Camera-type eye (tissue), 1 donor: ENCODE measurements around the gene SMIM43.

- RAMPAGE, long total RNA, result no peak
These were observed 19.0 kb downstream of the SEC24D start for GRCh38 chr4:118816766-118817402.

- RAMPAGE, long total RNA, result no peak
These were observed 16.9 kb downstream of the SYNPO2 start for GRCh38 chr4:118905355-118906073.

- RAMPAGE, long total RNA, result no peak
These were observed 95.8 kb downstream of the SYNPO2 start for GRCh38 chr4:118984353-118985025.

GRCh38 chr4:118997385-118998524, 109.1 kb downstream of the SYNPO2 start:
- RAMPAGE, long total RNA, result no peak

DNA sequence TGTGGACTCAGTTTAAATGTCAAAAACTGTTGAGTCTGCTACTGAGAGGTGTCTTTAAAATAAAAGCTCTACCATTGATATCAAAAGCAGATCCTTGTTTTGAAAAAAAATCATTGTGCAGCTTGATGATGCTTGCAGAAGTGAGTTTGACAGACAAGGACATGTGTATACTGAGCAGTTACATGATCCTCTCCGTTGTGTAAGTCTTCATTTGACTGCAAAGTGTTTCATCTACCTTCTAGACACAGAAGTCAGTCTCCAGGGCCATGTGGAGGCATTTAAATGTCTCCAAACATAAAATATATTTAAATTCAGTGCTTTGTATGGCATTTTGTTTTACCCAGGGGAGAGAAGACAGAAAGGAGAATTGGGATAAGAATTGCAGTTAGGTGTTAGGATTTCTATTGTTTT, 107.8 kb upstream of the MYOZ2 start:
- RAMPAGE, long total RNA, result no peak

DNA sequence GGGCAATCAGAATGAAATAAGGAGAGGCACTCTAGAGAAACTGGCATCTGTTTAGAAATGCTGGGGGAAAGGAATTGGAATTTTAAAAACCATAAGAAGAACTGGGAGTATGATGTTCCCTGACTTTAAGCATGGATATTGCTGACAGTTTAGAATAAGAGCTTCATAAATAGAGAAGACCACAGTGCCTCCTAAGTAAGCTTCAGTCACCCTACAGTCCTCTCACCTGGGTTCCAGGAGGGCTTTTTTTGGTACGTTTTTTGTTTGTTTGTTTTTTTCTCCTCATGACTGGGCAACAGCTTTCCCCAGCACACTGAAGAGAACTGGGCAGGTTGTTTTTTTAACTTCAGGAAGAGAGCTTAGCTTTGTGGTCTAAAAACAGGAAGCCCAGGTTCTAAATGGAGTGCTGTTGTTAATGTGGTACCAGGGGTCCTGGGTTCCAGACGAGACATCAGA, 4.0 kb downstream of the MYOZ2 start:
- RAMPAGE, long total RNA, result no peak

DNA sequence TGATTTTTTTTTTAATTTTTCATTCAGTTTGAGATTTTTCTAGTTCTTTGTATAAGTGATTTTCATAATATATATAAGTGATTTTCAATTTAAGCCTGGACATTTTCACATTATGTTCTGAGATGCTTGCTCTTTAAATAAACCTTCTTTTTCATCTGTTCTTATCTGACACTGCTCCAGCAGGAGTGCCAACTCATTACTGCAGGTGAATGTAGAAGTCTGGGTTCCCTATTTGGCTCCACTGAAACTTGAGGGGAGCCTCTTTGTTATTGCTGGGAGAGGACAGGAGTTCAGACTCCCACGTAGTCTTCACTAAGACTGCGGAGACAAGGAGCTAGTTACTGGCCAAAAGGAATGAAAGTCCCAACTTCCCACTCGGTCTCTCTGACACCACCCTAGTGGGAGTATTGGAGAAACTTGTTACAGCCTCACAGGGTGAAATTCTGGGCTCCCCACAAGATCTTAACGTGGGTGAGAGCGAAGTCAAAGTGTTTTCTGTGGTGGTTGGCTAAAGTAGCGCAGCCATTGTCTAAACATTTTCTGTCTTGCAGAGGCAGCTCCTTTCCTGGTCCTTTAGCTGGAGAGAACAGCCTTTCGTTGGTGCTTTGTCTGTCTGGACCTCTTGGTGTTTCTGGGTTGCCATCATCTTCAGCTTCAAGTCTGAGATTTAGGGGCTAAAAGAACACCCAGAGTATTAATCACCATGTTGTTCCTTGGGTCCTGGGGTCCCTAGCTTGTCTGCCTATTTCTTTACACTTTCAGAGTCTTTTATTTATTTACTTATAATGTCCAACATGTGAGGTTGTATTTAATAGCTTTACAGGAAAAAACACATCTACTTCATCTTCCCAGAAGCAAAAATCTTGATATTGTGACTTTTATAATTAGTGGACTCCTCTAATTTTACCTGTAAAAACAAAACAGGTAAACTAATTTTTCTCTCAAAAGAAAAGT, 13.6 kb downstream of the MYOZ2 start:
- RAMPAGE, long total RNA, result no peak

DNA sequence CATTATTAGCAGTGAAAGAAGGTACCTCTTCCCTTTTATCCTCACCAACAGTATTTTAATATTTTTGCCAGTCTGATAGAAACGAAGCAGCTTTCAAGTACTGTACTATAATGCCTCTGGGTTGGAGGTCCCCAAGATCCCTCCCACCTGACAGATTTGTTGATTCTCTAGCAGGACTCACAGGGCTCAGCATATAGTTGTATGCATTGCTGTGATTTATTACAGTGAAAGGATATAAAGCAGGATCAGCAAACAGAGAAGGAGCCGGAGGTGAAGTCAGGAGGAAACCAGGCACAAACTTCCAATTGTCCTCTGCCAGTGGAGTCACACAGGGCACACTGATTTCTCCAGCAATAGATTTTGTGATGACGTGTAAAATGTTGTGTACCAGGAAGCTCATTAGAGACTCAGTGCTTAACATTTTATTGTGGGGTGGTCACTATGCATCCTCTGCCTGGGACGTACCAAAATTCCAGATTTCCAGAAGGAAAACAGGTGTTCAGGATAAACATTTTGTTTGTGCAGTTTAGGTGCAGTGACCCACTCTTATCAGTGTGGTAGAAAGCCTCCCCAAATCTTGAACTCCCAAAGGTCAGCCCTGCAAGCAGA, 19.0 kb downstream of the USP53 start:
- RAMPAGE, long total RNA, result no peak

- RAMPAGE, long total RNA, result no peak
These were observed 467 bp upstream of the C4orf3 start for GRCh38 chr4:119301006-119301218.

GRCh38 chr4:119370387-119370887, 48.5 kb upstream of the FABP2 start:
- RAMPAGE, long total RNA, result no peak

DNA sequence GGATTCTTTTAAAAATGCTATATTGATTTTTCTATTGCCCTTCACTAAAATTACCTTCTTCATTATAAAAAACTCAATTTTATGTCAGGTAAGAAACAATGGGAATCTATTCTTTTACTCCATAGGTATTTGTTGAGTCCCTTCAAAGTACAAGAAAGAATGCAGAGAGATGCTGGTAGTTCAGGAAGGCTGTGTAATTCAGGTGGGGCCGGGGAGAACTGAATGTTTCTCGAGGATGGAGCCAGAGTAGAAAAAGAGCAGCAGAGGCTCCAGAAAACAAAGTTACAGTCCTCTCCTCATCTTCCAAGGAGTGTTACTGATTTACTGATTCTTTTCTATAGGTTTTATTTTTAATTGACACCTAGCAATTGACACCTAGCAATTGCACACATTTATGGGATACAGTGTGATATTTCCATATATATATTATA, 137.7 kb downstream of the PDE5A start:
- RAMPAGE, long total RNA, result no peak

GRCh38 chr4:120049576-120050270, 16.9 kb downstream of the MAD2L1 start:
- RAMPAGE, long total RNA, result no peak

- RAMPAGE, long total RNA, result no peak
These were observed 404.6 kb downstream of the PRDM5 start for GRCh38 chr4:120517889-120518451.

DNA sequence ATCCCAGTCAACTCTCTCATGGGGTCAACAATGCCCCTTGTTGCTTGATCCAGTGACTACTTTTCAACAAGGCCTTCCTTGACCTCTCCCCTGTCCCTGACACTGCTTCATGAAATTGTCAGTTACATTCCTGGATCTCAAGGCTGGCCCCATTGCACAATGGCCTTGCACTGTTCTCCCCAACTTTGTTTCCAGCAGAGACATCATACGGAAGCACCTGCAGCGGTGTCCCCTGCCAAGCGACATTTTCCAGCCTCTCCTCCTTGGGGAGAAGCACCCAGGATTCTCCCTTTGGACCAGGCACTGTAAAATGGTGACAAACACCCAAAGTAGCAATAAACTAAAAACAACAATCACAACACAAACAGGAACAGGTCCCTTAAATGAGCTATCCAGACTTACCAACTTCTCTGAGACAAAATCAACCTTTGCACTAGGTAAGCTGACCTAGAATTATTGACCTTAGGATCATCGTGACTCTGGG, 166.9 kb downstream of the PRDM5 start:
- RAMPAGE, long total RNA, result no peak

GRCh38 chr4:121153850-121154484, 10.2 kb downstream of the TNIP3 start:
- RAMPAGE, long total RNA, result no peak

DNA sequence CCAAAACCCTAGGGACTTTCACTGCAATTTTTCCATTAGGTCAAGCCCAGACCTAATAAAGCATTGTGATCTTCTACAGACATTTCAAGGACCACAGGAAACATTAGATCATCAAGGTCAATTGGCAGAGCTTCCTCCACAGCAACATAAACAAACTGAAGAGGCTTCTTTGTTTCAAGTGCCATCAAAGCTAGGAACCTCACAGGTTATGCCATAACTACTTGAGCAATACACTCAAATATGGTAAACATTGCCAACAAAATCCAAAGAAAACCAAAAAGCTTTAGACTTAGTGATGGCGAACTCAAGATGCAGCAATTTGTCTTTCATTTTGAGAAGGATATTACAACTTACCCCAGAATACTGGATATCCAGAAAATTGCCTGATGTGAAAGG, 144.8 kb downstream of the ANXA5 start:
- RAMPAGE, long total RNA, result no peak

- RAMPAGE, long total RNA, result no peak
These were observed at the start of gene SMIM43 for GRCh38 chr4:121764191-121765486. Gene SMIM43 (minus strand): TSS chr4:121765164.

DNA sequence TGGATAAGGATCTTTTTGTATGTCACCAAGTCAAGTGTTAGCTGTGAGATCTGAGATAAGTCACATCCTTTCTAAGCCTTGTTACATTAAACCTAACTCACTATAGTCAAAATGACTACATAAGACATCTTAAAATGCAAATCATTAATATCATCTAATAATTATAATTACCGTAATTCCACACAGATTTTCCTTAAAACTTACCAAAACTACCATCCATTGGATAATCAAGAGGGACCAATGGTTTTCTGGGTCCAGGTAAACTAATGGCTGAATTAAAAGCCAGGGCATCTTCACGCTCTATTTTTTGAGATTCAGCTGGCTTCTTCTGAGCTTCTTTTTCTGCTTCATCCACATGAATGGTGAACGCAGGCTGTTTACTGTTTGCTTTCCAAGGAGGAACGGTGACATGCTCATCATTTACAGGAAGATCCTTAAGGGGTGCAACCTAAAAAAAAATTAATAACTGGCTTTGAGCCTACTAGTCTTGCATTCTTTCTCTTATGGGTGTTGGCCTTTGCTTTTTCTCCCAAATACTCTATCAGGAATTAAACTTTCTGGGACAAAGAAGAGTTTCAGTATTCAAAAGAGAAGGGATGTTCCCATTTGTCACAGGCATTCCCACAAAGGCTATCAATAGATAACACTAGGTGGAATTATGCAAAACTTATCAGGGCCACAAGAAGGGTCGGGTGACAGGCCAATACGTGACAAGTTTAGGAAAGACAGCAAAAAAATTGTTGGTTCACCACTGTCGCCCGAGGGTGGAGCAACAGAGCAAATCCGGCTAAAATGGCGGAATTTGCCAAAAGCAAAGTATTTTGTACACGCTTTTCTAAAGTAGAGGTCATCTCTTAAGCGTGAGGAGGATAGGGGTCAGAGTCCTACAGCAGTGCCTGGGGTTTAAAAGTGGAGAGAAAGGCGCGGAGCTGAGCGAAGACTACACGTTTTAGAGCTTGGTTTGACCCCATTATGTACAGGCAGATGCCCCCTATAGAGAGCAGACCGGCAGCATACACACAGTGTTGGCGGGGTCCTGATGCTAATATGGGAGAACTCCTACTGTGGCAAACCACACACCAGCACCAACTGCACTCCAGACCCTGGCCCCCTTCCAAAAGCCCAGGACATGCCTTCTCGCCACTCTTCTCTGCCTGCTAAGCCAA, 1.1 kb downstream of the CCNA2 start:
- RAMPAGE, long total RNA, result no peak

- RAMPAGE, long total RNA, result no peak
These were observed 16.8 kb downstream of the BBS7 start for GRCh38 chr4:121853253-121854012.

- RAMPAGE, long total RNA, result no peak
These were observed 89.4 kb upstream of the TRPC3 start for GRCh38 chr4:122041152-122041804.